Measurements from ENCODE around the genes ATP5F1B and MYO1A.

DNA sequence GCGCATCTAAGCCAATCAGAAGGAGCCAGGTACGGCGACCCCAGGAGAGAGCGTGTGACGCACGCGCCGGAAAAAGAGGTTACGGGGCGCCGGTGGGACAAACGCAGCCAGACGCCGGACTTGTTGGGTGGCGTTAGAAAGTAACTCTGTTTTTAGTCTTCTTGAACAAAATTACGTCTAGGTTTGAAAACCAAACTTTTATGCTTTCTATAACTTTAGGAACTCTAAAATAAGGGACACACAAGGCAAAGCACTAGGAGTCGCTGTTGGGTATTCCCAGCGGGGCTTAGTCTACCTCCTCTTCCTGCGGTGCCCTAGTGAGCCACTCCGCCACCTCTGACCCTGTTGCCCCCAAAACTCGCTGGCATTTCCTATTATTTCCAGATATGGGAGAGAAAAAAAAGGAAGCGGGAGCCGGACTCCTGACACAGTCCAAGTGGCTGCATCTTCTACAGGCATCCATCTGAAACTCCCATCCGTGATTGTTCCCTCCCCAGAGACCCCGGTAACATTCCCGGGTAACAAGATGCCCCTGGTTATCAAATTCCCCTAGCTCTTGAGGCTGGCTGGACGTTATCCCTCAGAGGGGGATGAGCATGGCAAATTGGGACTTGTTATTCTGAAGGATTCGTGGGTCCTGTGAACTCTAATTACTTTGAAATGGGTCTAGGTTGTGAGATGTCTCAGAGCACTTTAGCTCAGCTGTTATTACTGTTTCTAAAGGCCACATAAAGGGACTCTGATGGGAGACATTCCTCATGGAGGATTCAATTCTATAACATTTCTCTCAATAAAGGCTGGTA is 481 bp upstream of the PAN2 start:
- PRO-cap: bidirectional peak, plus-strand start at position 100 of the sequence, minus-strand start outside the sequence
- RAMPAGE, long total RNA: no peak

GRCh38 chr12:56337560-56337980 is 1.1 kb upstream of the IL23A start:
- PRO-cap: no peak
- RAMPAGE, long total RNA: no peak

DNA sequence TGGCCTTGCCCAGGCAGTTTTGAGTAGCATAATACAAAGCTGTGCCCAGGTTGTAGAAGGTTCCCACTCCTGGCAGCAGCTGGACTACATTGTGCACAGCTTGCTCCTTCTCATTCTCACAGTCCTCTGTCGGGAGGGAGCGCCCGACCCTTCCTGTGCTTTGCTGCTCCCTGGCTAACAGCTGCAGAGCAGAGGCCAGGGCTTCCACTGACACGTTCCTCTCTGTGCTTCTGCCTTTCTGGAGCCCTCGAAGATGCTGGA is 1.2 kb downstream of the APOF start:
- PRO-cap: no peak
- RAMPAGE, long total RNA: no peak

- PRO-cap: no peak
- RAMPAGE, long total RNA: no peak
Measured at GRCh38 chr12:56468780-56469636, 630 bp downstream of the SPRYD4 start.

GRCh38 chr12:56521183-56521631 is 413 bp upstream of the RBMS2 start:
- PRO-cap: no peak
- RAMPAGE, long total RNA: no peak

GRCh38 chr12:56526659-56527200 is 5.1 kb downstream of the RBMS2 start:
- PRO-cap: bidirectional peak, plus-strand start at chr12:56526898, minus-strand start at chr12:56526787
- RAMPAGE, long total RNA: no peak

GRCh38 chr12:56645183-56646141 is at the start of gene ATP5F1B:
Gene ATP5F1B, minus strand, starts transcription at chr12:56645984.
- PRO-cap: bidirectional peak, plus-strand start at chr12:56646278, minus-strand start at chr12:56645963
- RAMPAGE, long total RNA: start-site peak on the minus strand at chr12:56645968-56646041, 1,037 and 642 reads in 2 replicates

DNA sequence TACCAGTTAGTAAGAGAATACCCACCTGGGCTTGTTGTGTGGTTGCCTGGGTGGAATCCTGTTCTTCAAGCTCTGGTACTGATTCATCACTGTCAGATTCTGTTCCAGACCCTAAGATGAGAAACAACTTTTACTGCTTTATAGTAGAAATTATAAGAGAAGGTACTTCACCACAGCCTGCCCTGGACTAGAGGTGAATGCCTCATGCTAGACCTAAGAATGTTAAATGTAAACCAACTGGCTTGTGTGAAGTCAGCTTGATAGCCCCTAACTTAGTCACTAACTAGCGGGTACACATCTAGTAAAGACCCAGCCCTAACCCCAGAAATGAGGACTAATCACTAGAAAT is 10.5 kb downstream of the NACA start:
- PRO-cap: no peak
- RAMPAGE, long total RNA: no peak

DNA sequence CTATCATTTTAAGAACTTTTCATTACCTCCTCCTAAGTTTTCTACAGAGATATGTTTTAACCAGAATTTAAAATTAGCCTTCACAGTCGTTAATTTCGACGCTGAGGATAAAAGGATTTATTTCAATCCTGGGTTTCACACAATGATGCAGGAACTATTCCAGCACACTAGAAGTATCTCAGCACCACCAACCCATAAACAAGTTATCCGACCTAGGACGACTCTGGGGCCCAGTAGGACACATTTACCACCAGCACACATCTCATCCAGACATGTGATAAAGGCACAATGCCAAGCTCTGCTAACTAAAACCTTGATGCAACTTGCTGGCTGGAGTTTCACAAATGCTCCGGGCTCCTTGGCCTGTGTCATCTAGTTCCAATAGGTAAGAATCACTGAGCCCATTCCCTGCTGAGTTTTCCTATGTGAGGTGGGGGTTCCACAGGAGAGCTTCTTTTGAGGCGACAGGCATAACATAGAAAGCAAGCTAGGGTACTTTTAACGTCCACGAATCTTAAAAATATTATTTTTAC is 1.3 kb downstream of the NACA start:
- PRO-cap: bidirectional peak, plus-strand start at position 343 of the sequence, minus-strand start at position 225 of the sequence
- RAMPAGE, long total RNA: no peak

GRCh38 chr12:56725759-56726045 is 603 bp upstream of the NACA start:
- PRO-cap: no peak
- RAMPAGE, long total RNA: no peak

- PRO-cap: no peak
- RAMPAGE, long total RNA: no peak
Measured at GRCh38 chr12:56801685-56802480, 38.8 kb downstream of the HSD17B6 start.

GRCh38 chr12:56985679-56986094 is 8.6 kb upstream of the GPR182 start:
- PRO-cap: no peak
- RAMPAGE, long total RNA: no peak

DNA sequence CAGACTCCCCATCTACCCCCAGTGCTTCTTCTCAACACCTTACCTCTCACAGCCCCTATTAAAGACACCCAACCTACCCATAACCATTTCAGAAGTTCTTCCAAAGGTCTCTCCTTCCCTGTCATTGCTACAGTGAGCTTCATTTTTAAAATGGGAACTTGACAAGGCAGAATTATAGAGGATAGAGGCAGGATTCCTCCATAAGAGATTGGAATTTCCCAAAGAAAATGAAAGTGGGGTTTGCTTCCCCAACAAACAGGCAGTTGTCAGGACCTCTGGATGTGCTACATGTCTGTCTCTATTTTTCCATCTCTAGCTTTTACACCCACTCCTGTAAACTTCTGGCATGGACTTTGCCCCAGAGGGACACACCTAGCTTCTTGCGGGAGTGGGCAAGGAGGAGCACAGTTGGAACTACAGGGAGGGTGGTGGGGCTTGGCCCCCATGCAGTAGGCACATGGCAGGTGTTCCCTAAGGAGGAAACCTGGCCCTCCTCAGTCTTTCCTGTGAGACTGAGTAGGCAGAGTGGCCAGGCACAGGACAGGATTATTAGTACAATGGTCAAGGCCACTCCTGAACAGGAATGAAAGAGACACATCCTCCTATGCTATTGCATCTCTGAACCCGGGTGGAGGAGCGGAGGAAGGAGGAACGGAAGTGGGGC is 1.0 kb downstream of the MYO1A start:
- PRO-cap: no peak
- RAMPAGE, long total RNA: no peak

GRCh38 chr12:57049774-57050447 is at the start of gene MYO1A:
Gene MYO1A, minus strand, starts transcription at chr12:57050129.
- PRO-cap: no peak
- RAMPAGE, long total RNA: no peak

- PRO-cap: no peak
- RAMPAGE, long total RNA: no peak
Measured at GRCh38 chr12:57098750-57099564, 10.0 kb downstream of the NAB2 start.

GRCh38 chr12:57129236-57129940 is 1.1 kb downstream of the LRP1 start:
- PRO-cap: unidirectional peak, minus-strand start at chr12:57129386; unidirectional peak, minus-strand start at chr12:57129781
- RAMPAGE, long total RNA: no peak

DNA sequence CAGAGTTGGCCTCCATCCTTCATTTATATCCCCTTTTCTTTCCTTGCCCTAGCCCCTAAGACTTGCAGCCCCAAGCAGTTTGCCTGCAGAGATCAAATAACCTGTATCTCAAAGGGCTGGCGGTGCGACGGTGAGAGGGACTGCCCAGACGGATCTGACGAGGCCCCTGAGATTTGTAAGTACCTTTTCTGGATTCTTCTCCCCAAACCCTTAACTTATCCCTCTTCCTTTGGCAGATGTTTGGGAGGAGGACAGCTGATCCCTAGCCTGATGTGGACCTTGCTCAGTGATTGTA is 10.1 kb downstream of the LRP1 start:
- PRO-cap: no peak
- RAMPAGE, long total RNA: no peak

DNA sequence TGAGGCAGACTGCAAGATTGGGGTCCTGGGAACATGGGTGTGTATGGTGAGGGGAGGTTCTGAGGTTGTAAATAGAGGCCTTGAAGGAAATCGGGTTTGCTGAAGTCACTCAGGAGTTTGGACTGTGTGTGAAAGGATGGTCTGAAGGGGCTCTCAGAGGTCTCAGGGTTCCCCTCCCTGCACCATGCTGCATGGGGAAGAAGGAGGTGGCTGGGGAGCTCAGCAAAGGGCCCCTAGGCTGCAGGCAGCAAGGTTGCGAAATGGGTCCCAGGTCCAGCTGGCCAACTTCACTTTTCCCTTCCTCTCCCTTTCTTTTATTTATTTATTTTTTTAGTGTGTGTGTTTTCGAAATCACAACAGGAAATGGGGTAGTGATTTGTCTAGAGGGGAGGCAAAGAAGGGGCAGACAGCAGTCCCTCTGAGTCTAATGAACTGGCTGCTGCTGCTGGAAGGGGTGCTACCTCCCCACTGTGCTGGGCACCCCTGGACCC is 20.4 kb downstream of the LRP1 start:
- PRO-cap: unidirectional peak, plus-strand start at position 412 of the sequence
- RAMPAGE, long total RNA: no peak

DNA sequence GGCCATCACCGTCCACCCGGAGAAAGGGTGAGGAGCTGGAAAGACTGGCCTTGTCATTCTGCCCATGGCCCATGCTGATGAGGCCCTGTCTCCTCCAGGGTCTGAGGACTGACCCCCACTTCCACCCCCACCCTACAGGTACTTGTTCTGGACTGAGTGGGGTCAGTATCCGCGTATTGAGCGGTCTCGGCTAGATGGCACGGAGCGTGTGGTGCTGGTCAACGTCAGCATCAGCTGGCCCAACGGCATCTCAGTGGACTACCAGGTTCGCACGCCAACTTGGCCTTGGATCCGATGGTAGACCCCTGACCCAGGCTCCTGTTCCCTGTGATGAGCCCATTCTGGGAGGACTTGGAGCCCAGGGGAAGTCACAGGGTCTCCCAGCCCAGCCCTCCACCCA is 32.4 kb upstream of the NXPH4 start:
- PRO-cap: no peak
- RAMPAGE, long total RNA: no peak

DNA sequence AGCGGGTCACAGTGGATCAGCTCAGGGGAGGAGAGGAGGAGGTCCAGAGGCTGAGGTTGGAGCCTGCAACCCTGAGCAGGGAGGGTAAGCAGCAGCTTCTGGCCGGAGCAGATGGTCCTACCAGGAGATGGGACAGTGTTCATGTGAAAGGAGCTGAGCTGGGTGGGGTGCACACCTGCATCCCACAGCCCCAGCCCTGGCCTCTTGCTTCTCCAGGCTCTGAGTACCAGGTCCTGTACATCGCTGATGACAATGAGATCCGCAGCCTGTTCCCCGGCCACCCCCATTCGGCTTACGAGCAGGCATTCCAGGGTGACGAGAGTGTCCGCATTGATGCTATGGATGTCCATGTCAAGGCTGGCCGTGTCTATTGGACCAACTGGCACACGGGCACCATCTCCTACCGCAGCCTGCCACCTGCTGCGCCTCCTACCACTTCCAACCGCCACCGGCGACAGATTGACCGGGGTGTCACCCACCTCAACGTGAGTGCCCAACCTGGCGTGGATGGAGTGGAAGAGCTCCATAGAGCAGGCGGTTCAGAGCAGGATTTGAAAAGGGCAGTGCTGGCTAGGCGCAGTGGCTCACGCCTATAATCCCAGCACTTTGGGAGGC is 10.2 kb upstream of the NXPH4 start:
- PRO-cap: no peak
- RAMPAGE, long total RNA: no peak

Measured in urinary bladder (tissue), 3 donors.